Right atrium auricular region (tissue), 2 donors: ENCODE measurements around a stretch of chr14.

DNA sequence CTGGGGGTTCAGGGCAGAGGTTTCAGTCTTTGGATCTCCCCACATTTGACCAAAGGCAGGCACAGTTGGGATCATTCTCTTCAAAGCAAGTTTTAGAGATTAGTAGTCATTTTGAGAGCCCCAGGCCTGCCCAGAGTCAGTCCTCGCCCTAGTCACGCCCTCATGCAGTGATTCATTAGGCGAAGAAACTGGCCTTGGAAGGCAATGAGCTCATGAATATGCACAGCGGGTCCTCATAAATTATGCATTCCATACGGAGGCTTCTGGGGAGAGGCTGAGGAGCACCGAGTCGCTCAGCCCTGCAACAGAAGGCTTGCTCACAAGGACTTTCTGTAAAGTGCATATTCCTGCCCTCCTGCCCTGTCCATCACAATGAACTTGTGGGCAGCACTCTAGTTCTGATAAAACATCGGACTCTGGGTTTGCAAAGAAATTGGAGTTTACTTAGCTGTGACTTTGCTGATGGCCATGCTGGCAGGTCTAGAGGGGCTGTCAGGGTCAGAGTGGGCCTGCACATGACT, 34.7 kb upstream of the EML1 start:
- PRO-cap, result no peak
- RAMPAGE, long total RNA, 2 experiments, result no peak in any of the 2 experiments

GRCh38 chr14:100068392-100069121, 3.3 kb downstream of the EVL start:
- PRO-cap, result unidirectional peak, minus-strand start at chr14:100068620
- RAMPAGE, long total RNA, 2 experiments, result no peak in any of the 2 experiments

GRCh38 chr14:100073774-100074211, 8.6 kb downstream of the EVL start:
- PRO-cap, result no peak
- RAMPAGE, long total RNA, 2 experiments, result no peak in any of the 2 experiments

- PRO-cap, result bidirectional peak, plus-strand start at chr14:100142419, minus-strand start at chr14:100142298
- RAMPAGE, long total RNA, 2 experiments, result no peak in any of the 2 experiments
Observed at GRCh38 chr14:100142133-100142582, 17.3 kb downstream of the DEGS2 start.

DNA sequence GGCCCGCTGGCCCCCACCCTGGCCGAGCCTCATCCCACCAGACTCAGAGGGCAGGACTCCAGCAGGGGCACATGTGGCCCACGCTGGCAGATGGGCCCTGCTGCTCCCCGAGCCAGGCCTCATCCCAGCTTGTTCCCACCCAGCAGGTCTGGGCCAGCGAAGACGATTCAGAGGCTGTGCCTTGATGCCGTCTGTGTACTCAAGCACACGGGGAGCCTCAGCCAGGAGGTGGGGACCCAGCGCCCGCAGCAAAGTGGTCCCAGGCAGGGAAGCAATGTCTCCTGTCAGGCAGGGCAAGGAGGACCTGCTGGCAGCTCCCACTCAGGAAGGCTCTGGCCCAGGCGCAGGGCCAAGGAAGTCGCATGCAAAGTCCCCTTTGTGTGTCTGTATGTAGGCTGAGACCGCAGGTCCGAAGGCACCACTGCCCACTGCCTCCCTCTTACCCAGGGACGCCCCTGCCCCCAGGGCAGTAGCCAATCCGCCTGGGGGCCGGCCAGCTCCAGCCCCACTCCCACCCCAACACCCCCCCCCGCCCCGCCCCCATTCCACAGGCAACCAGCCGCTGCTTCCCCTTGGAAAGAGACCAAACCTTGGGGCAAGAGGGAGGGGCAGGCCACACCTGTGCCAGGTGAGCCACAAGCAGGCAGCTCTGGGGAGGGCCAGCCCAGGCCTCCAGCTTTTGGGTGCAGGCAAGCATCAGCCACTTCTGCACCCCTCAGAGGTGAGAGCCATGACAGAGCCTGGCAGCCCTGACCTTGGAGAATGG, 9.4 kb downstream of the DEGS2 start:
- PRO-cap, result no peak
- RAMPAGE, long total RNA, 2 experiments, result no peak in any of the 2 experiments

DNA sequence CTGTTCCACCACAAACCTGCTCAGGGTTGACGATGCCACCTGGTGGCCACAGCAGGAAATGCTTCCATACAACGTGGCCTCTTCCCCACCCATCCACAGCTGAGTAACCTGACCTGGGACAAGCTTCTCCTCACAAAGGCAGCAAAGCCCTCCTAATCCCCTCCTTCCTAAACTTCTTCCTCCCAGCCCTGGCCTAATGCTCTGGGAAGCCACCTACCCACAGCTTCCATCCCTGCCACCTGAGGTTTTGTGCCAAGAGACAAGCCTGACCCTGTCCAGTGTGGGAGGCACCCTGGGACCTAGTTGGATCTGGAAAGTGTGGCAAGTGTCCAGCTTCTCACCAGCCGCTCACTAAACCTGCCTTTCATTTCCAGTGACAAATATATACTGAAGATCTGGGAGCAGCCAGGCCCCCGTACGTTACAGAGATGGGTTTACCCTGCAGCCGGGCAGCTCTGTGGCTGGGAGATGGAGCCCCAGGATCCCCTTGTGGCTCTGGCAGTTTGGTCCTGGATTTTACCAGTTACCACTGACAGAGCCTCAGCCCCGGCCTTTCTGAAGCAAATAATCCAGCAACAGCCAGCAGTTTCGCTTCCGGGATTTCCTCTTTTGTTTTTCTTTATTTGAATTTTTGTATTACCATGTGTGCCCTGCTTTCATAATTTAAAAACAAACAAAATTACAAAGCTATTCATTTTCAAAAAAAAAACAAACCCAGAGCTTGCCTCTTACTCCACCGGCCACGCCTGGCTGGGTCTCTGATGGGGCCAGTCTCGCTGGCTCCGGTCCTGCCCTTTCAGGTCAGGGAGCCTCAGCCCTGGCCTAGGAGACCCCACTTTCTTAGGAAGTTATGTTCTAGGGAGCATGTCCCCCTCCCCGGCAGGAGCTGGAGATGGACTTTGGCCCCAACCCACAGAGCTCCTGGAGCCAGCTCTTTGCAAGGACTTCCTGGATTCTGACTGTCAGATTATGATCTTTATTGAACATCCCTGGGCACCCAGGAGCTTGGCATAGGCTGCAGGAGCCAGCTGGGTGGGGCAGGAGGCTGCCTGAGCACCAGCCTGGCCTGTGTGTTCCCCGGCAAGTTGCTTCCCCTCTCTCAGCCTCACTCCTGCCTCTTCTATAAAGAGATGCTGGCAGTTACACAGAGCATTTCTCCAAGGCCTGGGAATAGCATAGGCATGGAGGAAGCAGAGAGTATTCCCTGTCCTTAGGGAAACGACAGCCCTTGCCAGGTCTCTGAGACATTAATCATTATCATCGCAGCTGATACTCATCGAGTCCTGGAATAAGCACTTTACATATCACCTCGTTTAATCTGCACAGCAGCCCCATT, 3.8 kb downstream of the DEGS2 start:
- PRO-cap, result no peak
- RAMPAGE, long total RNA, 2 experiments, result no peak in any of the 2 experiments

- PRO-cap, result no peak
- RAMPAGE, long total RNA, 2 experiments, result no peak in any of the 2 experiments
Observed at GRCh38 chr14:100190118-100190539, 30.7 kb upstream of the DEGS2 start.

DNA sequence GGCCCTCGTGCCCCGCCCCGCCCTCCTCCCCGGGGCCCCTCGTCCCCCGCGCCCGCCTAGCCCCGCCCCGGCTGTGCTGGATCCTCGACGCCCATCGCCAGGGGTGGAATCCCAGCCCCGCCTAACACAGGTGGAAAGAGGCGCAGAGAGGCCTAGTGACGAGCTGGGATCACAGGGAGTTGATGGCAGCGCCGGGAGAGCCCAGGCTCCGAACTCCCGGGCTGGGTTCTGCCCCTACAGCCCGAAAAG, 24.4 kb upstream of the YY1 start:
- PRO-cap, result bidirectional peak, plus-strand start at position 135 of the sequence, minus-strand start outside the sequence
- RAMPAGE, long total RNA, 2 experiments, result no peak in any of the 2 experiments

GRCh38 chr14:100293991-100294580, 12.2 kb downstream of the SLC25A29 start:
- PRO-cap, result bidirectional peak, plus-strand start at chr14:100294466, minus-strand start at chr14:100294336
- RAMPAGE, long total RNA, 2 experiments, result no peak in any of the 2 experiments

DNA sequence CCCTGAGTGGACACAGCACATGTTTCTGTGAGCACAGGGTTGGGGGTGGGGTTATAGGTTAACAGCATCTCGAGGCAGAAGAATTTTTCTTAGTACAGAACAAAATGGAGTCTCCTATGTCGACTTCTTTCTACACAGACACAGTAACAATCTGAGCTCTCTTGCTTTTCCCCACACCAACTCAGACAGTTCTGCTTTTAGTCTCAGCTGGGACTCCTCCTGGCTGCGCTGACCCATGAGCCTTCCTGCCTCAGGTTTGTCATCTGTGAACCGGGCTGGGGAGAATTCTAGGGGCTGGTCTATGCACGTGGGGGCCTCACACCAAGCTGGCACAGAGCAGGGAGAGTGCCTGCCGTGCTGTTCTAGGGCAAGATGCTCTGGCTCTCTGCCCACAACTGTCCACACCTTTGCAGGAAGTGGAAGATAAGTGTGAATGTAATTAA, 6.4 kb upstream of the SLC25A29 start:
- PRO-cap, result no peak
- RAMPAGE, long total RNA, 2 experiments, result no peak in any of the 2 experiments

DNA sequence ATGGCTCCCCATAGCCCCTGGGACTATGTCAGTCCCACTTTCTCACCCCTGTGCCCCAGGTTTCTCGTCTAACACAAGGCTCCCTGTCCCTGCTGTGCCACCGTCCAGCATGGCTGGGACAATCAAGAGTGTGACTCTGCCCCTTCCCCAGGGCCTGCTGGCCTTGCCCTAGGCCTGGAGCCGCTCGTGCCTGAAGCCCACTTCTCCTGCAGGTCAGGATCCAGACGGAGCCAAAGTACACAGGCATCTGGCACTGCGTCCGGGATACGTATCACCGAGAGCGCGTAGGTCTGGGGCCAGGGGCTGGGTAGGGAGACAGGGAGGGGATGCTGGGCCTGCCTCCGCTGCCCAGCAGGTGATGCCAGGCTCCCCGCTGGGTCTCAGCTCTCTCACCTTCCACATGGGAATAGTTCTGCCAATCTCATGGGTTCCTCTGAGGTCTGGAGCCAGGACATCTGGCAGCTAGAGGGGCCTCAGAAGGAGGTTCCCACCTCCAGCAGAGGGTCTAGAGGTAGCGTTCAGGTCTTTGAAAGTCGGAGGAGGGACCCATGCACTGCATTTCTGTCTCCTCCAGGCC, 2.9 kb downstream of the SLC25A47 start:
- PRO-cap, result no peak
- RAMPAGE, long total RNA, 2 experiments, result no peak in any of the 2 experiments

DNA sequence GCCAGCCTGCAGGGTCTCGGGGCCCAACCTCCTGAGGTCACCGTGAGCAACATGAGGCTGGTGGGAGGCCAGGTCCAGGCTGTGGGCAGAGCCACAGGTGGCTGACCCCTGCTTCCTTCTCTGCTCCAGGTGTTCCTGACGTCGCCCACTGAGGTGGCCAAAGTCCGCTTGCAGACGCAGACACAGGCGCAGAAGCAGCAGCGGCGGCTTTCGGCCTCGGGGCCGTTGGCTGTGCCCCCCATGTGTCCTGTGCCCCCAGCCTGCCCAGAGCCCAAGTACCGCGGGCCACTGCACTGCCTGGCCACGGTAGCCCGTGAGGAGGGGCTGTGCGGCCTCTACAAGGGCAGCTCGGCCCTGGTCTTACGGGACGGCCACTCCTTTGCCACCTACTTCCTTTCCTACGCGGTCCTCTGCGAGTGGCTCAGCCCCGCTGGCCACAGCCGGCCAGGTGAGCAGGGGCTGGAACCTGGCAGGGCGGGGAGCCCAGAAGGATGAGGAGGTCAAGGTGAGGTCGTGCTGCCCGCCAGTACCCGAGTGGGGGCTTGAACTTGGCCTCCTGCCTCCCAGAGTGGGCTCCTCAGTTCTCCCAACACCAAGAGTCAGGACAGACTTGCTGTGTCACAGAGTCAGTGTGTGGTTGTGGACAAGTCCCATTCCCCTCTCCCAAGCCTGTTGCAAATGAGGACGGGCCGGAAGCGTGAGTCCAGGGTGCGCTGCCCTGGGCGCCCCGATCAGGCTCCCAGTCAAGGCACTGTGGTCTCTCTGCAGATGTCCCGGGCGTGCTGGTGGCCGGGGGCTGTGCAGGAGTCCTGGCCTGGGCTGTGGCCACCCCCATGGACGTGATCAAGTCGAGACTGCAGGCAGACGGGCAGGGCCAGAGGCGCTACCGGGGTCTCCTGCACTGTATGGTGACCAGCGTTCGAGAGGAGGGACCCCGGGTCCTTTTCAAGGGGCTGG, 5.7 kb downstream of the SLC25A47 start:
- PRO-cap, result no peak
- RAMPAGE, long total RNA, 2 experiments, result no peak in any of the 2 experiments

DNA sequence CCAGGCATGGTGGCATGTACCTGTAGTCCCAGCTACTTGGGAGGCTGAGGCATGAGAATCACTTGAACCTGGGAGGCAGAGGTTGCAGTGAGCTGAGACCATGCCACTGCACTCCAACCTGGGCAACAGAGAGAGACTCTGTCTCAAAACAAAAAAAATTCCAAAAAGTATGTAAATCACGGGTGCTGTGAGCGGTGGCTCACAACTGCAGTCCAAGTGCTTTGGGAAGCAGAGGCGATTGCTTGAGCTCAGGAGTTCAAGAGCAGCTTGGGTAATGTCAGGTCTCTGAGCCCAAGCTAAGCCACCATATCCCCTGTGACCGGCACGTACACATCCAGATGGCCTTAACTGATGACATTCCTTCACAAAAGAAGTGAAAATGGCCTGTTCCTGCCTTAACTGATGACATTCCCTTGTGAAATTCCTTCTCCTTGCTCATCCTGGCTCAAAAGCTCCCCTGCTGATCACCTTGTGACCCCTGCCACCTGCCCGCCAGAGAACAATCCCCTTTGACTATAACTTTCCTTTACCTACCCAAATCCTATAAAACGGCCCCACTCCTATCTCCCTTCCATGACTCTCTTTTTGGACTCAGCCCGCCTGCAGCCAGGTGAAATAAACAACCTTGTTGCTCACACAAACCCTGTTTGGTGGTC, 3.4 kb downstream of the WARS1 start:
- PRO-cap, result no peak
- RAMPAGE, long total RNA, 2 experiments, result no peak in any of the 2 experiments

GRCh38 chr14:100425025-100425557, 48.8 kb downstream of the WDR25 start:
- PRO-cap, result no peak
- RAMPAGE, long total RNA, 2 experiments, result no peak in any of the 2 experiments

- PRO-cap, result no peak
- RAMPAGE, long total RNA, 2 experiments, result no peak in any of the 2 experiments
Observed at GRCh38 chr14:100440853-100441318, 64.6 kb downstream of the WDR25 start.

DNA sequence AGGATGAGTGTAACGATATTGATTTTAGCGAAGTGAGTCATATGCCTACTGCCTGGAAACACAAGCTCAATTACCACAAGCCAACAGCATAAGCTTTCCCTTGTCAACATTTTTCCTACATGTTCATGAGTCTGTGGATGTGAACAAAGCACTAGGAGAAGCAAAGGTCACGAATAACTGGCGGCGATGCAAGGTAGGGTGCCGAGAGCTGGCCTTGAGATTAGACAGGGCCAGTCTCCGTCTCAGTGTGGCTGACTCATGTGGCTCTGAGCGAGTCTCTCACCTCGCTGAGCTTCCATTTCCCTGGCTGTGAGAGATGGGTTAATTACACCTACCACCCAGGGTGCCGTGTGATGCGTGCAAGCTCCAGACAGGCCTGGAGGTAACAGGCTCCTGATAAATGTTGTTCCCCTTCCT, 100.1 kb downstream of the WDR25 start:
- PRO-cap, result no peak
- RAMPAGE, long total RNA, 2 experiments, result no peak in any of the 2 experiments

- PRO-cap, result no peak
- RAMPAGE, long total RNA, 2 experiments, result no peak in any of the 2 experiments
Observed at GRCh38 chr14:100500206-100500438, 87.1 kb downstream of the BEGAIN start.

DNA sequence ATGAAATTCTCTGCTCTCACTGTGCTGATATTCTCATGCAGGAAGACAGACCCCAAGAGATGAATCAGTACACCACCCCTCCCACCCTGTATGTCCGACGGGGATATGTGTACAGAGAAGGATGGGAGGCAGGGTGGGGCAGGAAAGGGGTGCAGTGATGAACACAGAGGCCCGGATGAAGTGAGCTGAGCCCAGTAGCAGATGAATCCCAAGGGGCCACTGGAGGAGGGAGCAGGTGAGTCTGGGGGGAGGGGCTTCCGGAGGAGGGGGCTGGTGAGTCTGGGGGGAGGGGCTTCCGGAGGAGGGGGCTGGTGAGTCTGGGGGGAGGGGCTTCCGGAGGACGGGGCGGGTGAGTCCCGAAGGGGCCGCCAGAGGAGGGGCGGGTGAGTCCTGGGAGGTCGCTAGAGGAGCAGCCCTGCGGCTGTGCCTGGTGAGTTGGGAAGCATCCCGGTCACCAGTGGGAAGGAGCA, 14.2 kb downstream of the BEGAIN start:
- PRO-cap, result no peak
- RAMPAGE, long total RNA, 2 experiments, result no peak in any of the 2 experiments

- PRO-cap, result no peak
- RAMPAGE, long total RNA, 2 experiments, result no peak in any of the 2 experiments
Observed at GRCh38 chr14:100696604-100697173, 30.0 kb upstream of the DLK1 start.

GRCh38 chr14:100709770-100710257, 16.9 kb upstream of the DLK1 start:
- PRO-cap, result no peak
- RAMPAGE, long total RNA, 2 experiments, result no peak in any of the 2 experiments